ReNcell CX (cell line): ENCODE data around the gene DDX5.

GRCh38 chr17:64147037-64147187 lies 17.0 kb upstream of the ERN1 start:
- PRO-cap = no peak

GRCh38 chr17:64190363-64190790 lies 60.4 kb upstream of the ERN1 start:
- PRO-cap = no peak

DNA sequence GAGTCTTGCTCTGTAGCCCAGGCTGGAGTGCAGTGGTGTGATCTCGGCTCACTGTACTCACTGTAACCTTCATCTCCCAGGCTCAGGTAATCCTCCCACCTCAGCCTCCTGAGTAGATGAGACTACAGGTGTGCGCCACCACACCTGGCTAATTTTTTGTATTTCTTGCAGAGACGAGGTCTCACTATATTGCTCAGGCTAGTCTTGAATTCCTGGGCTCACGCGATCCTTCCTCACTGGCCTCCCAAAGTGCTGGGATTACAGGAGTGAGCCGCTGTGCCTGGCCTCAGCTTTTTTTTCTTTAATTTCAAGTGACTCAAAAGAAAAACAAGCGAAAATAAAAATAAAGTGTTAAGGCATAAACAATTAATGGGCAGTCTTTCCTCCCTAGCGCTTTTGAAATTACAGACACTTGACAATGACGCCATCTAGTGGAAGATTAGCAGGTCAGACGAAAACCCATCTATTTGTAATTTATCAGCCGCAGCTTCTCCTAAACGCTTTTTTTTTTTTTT lies 27.9 kb upstream of the PECAM1 start:
- PRO-cap = no peak

DNA sequence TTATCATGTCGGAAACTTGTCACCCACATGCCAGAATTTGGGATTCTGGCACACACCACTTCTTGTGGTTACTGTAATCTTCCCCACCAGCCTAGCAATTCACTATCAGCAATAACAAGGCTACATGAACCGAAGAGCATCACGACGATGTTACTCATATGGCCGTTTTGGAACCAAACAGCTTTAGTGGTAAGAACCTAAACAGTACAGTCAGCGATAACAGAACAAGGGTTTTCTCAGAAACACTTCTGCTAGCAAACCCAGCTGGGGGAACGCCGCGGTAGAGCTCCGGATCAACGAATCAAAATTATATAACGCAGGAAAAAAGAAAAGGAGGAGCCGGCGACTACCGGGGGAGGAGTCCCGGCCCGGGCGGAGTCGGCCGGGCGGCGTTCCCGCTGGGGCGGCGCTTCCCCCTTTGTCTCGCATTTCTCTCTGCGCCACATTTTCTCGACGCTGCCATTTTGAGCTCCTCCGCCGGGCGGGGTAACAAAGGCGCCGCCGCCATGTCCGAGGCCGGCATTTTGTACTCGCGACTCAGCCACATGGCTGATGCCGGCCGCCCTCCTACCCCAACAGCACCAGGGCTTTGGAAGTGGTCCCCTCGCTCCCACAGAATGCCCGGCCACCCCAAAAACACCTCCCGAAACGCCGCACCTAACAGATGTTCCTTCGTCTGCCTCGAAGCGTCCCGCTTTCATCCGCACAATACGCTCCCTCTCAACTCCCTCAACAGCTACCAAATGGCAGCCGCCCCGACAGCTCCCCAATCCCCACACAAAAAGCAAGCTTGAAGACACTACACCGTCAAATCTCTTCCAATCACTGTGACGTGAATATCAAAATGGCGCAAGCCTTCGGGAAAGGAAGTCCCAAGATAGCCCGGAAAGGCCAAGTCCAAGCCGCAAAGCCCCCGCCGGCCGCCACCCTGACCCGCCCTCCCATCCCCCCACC lies 723 bp downstream of the DDX5 start:
- PRO-cap = bidirectional peak, plus-strand start at position 528 of the sequence, minus-strand start at position 278 of the sequence; unidirectional peak, minus-strand start at position 818 of the sequence

GRCh38 chr17:64506043-64506955 lies at the start of gene DDX5:
DDX5 (minus strand) TSS chr17:64506289.
- PRO-cap = bidirectional peak, plus-strand start at chr17:64506398, minus-strand start at chr17:64506283; bidirectional peak, plus-strand start at chr17:64506768, minus-strand start at chr17:64506621; bidirectional peak, plus-strand start at chr17:64507017, minus-strand start at chr17:64506897

DNA sequence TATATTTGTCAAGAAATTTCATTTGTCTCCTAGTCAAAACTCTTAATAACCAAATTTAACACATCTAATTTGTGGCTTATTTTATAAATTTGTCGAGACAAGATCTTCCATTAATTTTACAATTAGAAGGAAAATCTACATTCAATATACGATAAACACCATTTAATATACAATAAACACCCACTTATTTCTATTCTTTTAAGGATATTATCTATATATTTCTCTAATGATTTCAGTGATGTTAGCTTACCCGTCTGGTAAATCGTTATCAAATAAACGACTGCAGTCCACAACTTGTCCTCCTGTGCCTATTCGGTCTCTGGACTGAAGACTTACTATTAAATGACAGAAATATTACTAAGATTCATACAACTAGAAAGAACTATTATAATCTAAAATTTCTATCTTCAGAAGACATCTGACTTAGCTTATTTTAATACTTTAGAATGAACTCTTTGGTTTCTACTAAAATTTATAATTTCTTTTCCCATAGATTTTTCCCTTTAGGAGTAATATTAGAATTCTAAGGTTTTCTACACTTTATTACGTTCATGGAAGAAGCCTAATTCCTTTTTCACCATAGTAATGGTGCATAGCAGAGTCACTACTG lies 76.2 kb downstream of the SMURF2 start:
- PRO-cap = no peak

- PRO-cap = no peak
These were observed 46.9 kb upstream of the SMURF2 start for GRCh38 chr17:64708884-64709475.

- PRO-cap = no peak
These were observed 99.8 kb upstream of the SMURF2 start for GRCh38 chr17:64761828-64762458.

DNA sequence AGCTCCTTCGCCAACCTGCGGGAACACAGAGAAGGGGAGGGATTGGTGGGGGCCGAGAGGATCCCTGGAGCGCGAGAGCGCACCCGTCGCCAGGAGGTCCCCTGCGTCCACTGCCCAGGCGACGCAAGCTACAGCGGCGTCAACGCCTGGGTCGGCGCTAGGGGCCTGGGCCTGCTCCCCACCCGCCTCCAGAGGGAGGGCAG lies 118.8 kb upstream of the SMURF2 start:
- PRO-cap = no peak

GRCh38 chr17:64968955-64969665 lies 49.8 kb upstream of the LRRC37A3 start:
- PRO-cap = no peak

DNA sequence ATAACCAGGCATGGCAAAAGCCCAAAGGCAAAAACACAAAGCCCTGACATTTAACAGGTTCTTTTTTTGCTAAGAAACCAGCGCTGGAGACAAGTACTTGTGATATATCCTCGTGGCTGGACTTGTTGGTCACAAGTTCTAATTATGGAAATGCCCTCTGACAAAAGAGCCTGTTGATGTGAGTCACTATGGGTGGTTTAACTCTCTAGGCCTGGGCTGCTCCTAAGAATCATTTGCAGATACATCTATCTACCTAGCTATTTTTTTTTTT lies 67.5 kb downstream of the GNA13 start:
- PRO-cap = no peak

- PRO-cap = no peak
These were observed 58.1 kb downstream of the GNA13 start for GRCh38 chr17:64998459-64998795.

GRCh38 chr17:65040374-65041196 lies 16.0 kb downstream of the GNA13 start:
- PRO-cap = no peak

DNA sequence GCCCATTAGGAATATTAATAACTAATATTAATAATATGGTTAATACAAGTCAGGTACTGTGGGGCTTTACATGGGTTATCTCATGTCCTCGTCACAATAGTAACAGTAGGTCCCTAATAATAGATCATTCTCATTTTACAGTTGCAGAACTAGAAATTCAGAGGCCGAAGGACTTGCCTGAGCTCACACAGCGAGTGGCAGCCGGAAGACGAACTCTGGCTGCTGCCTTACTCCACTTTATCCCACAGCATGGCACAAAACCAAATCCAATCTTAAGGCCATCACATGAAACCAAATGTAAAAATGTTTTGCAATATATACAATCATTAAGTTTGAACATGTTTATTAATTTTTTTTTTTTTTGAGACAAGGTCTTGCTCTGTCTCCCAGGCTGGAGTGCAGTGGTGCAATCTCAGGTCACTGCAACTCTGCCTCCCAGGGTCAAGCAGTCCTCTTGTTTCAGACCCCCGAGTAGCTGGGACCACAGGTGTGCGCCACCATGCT lies 13.5 kb downstream of the GNA13 start:
- PRO-cap = no peak

- PRO-cap = no peak
These were observed 2.0 kb downstream of the GNA13 start for GRCh38 chr17:65054321-65055143.

GRCh38 chr17:65164164-65164780 lies 27.1 kb downstream of the RGS9 start:
- PRO-cap = no peak

- PRO-cap = no peak
These were observed 1.7 kb downstream of the AXIN2 start for GRCh38 chr17:65559749-65560102.

GRCh38 chr17:65564678-65565398 lies 3.4 kb upstream of the AXIN2 start:
- PRO-cap = no peak

DNA sequence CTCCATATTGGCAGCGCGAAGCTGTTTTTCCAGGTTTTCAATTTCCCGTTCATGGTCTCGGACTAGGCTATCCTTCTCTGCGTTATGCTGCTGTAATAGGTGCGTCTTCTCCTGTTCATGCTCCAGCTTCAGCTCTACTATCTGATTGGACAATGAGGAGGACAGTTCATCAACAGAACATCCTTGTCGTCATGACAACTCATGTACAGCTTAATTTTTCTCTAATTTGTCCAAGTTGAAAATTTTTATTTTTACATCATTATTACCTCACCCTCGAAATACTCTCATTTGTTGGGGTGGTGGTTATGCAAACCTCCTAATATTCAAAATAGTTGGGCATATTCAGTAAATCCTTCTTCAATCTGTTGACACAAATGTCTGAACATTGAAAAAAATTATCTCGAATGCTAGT lies 289.7 kb downstream of the CEP112 start:
- PRO-cap = no peak

DNA sequence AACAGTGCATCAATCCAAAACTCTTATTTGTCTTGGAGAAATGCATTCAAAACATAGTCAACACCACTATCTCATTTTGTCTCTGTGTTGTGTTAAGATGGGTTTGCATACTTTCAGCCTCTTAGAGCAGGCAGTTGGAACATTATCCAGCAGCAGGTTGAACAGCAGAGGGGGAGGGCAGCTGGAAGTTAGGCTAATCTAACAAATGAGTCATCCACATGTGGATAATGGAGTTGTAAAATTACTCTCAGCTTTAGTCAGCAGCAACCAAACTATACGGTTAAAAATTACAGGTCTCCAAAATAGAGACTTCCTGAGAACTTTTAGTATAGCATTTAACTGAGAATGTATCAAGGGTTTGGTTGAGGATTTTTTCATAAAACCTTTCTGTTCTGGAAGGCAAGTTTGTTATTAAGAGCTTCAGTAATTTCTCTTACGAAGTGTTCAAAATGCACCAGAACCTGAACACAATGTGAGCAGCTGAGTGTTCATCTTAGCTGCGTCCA lies 46.2 kb downstream of the PRKCA start:
- PRO-cap = no peak